ENCODE data around the gene SHANK2.

GRCh38 chr11:70029225-70029920, 48.7 kb upstream of the ANO1 start:
- PRO-cap, result no peak
- RAMPAGE, long total RNA, result no peak
- RRBS, result no CpG with 5 or more reads among the region's 12 CpGs

DNA sequence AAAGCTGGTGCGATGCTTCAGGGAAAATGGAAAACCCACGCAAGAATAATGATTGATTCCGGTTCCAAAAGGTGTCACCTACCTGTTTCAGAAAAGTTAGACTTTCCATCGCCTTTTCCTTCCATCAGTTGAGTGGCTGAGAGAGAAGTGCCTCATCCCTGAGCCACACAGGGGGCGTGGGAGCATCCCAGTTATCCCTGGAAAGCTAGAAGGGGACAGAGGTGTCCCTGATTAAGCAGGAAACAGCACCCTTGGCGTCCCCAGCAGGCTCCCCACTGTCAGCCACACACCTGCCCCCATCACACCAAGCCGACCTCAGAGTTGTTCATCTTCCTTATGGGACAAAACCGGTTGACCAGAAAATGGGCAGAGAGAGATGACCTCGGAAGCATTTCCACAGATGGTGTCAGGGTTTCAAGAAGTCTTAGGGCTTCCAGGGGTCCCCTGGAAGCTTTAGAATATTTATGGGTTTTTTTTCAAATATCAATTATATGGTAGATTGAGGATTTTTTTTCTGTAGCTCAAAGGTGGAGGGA, 14.6 kb upstream of the FADD start:
- PRO-cap, result no peak
- RAMPAGE, long total RNA, result no peak
- RRBS, result no CpG with 5 or more reads among the region's 9 CpGs

DNA sequence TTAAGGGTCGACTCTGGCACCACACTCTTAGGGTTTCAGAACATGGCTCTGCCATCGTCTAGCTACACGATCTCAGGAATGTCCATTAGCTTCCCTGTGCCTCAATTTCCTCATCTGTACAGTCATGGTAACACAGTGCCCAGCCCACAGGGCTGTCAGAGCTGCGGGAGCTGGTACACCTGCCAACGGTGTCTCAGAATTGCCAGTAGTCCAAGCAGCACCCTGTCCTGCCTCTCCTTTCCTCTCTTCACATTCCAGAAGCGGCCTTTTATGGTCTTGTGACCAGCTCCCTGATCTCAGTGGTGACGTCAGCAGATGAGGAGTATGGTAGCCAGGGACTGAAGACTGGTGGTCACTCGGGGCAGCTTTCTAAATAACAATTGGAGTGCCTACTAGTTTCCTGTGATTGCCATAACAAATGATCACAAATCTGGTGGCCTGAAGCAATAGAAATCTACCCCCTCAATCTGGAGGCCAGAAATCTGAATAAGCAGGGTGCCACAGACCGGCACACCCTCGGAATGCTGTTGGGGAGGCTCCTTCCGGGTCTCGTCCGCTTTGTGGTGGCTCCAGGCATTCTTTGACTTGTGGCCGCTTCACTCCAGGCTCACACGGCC, 2.0 kb downstream of the FADD start:
- PRO-cap, result no peak
- RAMPAGE, long total RNA, result no peak
- RRBS, result 81% methylated on average over 2 of the region's 15 CpGs

GRCh38 chr11:70230863-70231525, 27.9 kb downstream of the FADD start:
- PRO-cap, result no peak
- RAMPAGE, long total RNA, result no peak
- RRBS, result no CpG with 5 or more reads among the region's 18 CpGs

GRCh38 chr11:70293251-70293878, 22.9 kb downstream of the PPFIA1 start:
- PRO-cap, result no peak
- RAMPAGE, long total RNA, result no peak
- RRBS, result no CpG with 5 or more reads among the region's 9 CpGs

- PRO-cap, result no peak
- RAMPAGE, long total RNA, result no peak
- RRBS, result no CpG with 5 or more reads among the region's 18 CpGs
Measured at GRCh38 chr11:70299225-70300040, 28.9 kb downstream of the PPFIA1 start.

DNA sequence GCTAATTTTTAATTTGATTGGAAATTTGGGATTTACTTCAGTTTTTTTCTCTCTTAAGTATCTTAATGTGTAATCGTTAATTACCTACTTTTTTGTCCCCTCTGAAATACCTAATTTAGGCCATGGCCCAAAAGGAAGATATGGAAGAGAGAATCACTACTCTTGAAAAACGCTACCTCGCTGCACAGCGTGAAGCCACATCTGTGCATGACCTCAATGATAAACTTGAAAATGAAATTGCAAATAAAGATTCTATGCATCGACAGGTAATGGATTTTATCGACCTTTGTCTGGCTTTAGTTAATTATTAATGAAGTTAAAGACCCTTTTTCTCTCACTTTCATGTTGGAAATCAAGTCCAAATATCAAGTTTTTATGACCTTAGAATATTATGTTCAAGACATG, 59.6 kb downstream of the PPFIA1 start:
- PRO-cap, result no peak
- RAMPAGE, long total RNA, result no peak
- RRBS, result no CpG with 5 or more reads among the region's 6 CpGs

- PRO-cap, result no peak
- RAMPAGE, long total RNA, result no peak
- RRBS, result no CpG with 5 or more reads among the region's 12 CpGs
Measured at GRCh38 chr11:70370982-70371849, 27.1 kb upstream of the CTTN start.

DNA sequence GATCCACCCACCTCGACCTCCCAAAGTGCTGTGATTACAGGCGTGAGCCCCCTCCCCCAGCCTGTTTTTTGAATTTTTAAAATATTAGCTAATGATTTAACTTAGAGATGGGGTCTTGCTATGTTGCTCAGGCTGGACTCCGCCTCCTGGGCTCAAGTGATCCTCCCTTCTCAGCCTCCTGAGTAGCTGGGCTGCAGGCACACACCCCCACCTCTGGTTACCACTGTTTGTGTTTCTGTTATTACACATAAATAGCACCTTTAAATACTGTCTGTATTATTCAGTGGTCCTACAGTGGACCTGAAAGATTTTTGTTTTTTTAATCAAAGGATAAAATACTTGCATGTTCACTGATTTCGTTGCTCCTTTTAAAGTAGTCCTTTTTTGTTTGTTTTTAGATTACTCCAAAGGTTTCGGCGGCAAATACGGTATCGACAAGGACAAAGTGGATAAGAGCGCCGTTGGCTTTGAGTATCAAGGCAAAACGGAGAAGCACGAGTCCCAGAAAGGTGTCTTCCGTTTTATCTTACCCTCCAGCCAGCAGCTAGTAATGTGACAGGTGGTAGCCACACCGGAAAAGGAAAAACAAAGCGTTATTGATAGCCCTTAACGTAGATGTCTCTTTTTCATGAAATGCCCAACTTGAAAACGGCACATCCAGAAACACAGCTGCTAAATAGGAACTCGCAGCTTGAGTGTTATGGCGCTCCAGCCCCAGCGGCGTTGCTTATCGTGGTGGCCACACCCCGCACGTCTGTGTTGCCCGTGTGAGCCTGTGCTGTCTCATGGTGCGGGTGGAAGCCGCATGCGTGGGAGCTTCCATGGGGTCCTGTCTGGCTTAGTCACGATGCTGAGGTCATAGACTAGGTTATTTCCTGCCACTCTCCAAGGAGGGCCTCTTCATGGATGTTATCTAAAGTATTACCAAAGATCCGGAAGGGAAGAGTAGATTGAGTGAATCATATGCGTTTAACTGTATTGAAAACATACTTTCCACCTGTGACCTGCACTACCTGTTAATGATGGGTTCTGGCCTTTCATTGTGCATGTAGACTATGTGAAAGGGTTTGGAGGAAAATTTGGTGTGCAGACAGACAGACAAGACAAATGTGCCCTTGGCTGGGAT, 21.4 kb downstream of the CTTN start:
- PRO-cap, result no peak
- RAMPAGE, long total RNA, result no peak
- RRBS, result no CpG with 5 or more reads among the region's 31 CpGs

DNA sequence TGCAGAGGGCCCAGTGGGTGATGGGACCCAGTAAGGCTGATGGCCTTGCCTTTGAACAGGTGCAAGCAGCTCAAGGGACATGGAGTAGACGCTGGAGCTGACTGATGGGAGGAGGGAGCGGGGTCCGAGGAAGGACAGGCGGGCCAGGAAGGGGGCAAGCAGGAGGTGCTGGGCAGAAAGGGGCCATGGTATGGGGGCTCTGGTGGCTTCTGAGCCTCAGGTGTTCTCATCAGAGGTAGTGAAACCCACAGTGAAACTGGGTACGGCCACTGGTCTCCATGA, 26.2 kb downstream of the CTTN start:
- PRO-cap, result no peak
- RAMPAGE, long total RNA, result no peak
- RRBS, result no CpG with 5 or more reads among the region's 5 CpGs

- PRO-cap, result no peak
- RAMPAGE, long total RNA, result no peak
- RRBS, result 93% methylated on average over 2 of the region's 11 CpGs
Measured at GRCh38 chr11:70428844-70429212, 30.5 kb downstream of the CTTN start.

GRCh38 chr11:70627126-70627724, 228.9 kb downstream of the CTTN start:
- PRO-cap, result no peak
- RAMPAGE, long total RNA, result no peak
- RRBS, result no CpG with 5 or more reads among the region's 10 CpGs

DNA sequence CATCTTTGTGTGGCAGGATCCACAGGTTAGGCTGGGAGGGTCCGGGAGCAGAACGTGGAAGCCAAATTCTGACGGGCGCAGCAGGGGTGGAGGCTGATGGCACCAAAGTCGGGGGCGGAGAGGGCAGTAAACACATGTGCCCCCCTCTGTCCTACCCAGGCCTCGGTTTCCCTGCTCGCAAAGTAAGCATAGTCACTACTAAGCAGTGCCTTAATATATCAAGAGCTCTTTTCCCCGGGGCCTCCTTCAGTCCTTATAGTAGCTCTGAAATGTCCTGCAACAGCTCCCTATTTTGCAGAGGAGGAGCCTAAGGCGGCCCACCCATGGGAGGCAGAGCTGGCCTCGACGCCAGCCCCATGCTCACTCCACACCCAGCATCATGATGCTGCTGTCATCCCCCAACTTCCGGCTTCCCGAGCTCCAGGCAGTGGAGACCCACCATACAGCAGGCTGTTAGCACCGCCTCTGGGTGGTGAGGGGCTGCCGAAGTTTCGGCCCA, 230.0 kb downstream of the CTTN start:
- PRO-cap, result no peak
- RAMPAGE, long total RNA, result no peak
- RRBS, result no CpG with 5 or more reads among the region's 17 CpGs

DNA sequence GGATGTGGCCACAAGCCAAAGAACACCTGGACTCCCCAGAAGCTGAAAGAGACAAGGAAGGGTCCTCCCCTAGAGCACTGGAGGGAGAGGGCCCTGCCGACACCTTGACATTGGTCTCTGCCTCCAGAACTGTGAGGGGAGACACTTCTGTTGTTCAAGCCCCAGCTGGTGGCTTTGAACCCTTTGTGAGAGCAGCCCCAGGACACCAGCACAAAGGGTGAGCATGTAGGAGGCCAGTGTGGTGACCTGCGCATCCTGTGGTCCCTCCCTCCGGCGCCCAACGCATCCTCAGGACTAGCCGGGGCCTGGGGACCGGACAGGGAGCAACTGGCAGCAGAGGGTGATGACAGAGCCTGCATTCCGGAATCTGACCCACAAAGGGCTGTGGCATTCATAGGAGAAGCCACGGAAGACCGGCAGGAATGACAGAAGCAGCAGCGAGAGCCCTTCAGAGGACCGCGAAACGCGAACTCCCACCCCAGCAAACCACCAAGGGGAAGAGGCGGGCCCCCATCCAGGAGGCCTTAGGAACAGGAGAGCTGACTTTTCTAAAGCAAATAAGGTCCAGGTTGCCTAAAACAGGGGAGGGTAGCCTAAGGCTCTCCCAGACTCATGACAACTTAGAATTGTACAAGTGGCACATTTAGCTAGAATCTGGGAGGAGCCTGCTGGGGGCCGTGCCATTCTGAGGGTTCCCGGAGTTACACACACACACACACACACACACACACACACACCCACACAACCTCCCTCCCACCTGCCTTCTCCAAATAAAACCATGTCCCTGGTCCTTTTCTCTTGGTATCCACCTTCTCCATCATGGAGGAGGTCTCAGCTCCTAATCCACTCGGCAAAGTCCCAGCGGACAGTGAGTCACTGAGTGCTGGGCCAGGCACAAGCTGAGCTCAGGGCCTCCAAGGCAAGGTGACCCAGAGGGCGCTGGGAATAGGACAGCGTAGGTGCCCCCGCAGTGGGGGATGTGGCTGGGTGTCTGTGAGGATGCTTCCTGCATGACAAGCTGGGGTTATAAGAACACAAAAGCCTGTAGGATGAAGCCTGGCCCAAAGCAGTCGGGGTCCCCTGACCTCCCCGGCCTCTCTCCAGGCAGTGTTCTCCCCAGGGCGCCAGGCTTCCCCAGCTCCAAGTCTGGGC, 232.7 kb downstream of the CTTN start:
- PRO-cap, result no peak
- RAMPAGE, long total RNA, result no peak
- RRBS, result 78% methylated on average over 3 of the region's 26 CpGs

- PRO-cap, result no peak
- RAMPAGE, long total RNA, result no peak
- RRBS, result 69% methylated on average over 3 of the region's 14 CpGs
Measured at GRCh38 chr11:70902056-70902617, 350.2 kb downstream of the SHANK2 start.

DNA sequence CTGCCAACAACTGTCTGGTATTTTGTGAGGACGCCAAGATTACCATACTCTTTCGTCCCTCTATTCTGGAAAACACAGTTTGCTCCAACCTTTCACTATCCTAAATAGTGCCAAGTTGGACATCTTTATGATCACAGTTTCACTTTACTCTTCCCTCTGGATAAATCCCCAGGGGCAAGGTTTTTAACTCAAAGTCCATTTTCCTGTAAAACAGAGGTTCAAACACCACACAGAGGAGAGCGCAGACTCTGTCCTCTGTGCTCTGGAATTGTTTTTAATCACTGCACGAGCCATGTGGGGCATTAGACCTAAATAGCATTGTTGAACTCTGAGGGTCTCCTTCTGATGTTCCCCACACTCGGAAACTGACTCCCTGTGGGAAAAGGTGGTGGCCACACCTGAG, 39.1 kb downstream of the SHANK2 start:
- PRO-cap, result no peak
- RAMPAGE, long total RNA, result no peak
- RRBS, result no CpG with 5 or more reads among the region's 5 CpGs

- PRO-cap, result no peak
- RAMPAGE, long total RNA, result no peak
- RRBS, result 27% methylated on average over 6 of the region's 16 CpGs
Measured at GRCh38 chr11:71222351-71222878, 30.0 kb downstream of the SHANK2 start.

- PRO-cap, result no peak
- RAMPAGE, long total RNA, result no peak
- RRBS, result no CpG with 5 or more reads among the region's 18 CpGs
Measured at GRCh38 chr11:71240763-71241814, 11.3 kb downstream of the SHANK2 start.

DNA sequence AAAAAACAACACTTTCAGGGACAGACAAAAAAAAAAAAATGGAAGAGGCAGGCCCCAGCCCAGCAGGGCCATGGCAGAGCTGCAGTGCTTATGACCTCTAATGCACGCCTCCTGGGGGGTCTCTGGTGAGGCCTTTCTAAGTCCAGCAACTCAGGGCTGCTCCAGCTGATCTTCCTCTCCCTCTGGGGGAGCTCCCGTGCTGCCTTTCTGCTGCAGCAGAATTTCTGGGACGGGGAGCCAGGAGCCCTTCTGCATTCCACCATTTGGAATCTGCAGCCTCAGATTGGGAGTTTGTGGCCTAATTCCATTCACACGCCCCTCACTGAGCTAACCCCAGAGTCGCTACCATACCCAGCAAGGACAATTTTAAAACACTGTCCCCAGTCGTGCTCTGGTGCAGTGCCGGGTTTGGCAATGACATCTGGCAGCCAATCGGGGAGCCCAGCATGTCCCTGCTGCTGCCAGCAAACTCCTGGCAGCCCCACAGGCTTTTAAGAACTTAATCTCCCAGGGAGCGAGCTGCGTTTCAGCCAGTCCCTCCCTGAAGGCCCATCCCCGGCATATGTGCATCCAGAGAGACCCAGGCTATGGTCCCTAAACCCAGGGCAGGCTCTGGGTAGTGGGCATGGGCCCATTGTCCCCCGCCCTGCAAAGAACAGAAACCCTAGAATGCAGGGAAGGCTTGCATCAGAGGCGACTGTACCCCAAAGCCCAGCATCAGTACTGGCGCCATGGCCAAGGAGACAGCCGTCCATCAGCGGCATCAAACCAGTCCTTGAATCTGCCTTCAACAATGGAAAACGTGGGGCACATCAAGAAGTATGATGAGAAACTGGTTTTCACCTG, 4.7 kb downstream of the SHANK2 start:
- PRO-cap, result no peak
- RAMPAGE, long total RNA, result no peak
- RRBS, result no CpG with 5 or more reads among the region's 17 CpGs

DNA sequence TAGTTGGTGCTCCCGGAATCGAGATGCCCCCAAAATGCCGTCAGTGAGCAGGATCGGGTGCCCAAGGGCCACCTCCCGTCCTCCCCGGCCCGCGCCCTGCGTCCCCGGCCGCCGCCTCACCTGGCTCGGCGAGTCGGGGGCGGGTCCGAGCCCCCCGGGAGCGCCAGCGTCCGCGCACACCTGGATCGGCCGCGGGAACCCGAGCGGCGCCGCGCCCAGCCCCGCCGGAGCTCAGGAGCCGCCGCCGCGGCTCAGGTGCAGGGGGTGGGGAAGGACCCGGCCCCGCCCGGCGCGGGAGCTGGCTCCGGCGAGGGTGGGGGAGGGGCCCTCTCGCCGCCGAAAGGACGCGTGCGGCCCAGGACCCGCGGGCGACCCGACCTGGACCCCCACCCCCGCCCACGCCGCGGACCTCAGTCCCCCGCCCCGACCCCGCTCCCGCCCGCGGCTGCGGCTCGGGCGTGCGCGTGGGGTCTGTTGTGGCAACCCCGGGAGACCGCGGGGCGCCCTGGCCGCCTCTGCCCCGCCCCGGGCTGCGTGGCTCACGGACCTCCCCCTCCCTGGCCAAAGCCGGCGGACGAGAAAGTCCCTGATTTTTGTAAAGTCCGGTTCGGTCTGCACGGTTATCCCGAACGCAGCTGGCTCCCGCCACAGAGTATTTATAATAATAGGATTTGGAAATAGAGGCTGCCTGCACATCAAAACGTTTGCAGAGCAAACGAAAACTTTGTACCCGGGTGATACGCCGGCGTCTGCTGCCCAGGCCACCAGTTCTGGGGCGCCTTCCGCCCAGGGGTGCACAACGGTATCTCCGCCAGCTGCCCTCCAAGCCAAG, at the start of gene SHANK2:
TSS of gene SHANK2 (minus strand) at position 273 of the 832 bp plus-strand sequence.
- PRO-cap, result no peak
- RAMPAGE, long total RNA, result no peak
- RRBS, result 3% methylated on average over 51 of the region's 96 CpGs

All from lung (tissue), 4 donors.